ENCODE data around the genes GALNT10 and CNOT8.

- PRO-cap, 7 experiments = no peak in any of the 7 experiments
Observed at GRCh38 chr5:151106830-151107638, 26.2 kb upstream of the TNIP1 start.

GRCh38 chr5:151133008-151133744, 24.4 kb downstream of the ANXA6 start:
- PRO-cap, 7 experiments = no peak in any of the 7 experiments

DNA sequence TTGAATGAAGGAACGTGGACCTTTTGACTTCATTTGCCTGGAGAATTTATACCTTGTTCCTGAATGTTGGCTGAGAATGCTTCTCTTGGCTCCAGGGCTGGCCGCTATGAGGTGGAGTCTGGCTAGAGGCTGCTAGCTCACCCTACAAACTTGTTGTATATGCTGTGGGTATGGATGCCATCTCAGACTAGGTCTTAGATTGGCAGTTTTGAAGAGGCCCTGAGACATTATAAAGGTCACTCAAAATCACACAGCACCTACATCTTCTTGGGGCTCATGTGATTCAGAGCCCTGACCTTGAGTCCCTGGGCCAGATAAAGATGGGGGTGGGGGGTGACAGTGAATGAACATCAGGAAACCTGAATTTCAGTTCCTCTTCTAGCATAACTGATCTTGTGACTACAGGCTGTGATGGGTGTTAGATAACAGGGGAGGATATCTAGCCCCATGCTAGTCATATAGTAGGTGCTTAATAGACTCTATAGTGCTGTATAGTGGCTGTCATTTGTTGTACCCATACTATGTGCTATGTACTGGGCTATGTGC, 2.8 kb downstream of the GM2A start:
- PRO-cap, 7 experiments = no peak in any of the 7 experiments

DNA sequence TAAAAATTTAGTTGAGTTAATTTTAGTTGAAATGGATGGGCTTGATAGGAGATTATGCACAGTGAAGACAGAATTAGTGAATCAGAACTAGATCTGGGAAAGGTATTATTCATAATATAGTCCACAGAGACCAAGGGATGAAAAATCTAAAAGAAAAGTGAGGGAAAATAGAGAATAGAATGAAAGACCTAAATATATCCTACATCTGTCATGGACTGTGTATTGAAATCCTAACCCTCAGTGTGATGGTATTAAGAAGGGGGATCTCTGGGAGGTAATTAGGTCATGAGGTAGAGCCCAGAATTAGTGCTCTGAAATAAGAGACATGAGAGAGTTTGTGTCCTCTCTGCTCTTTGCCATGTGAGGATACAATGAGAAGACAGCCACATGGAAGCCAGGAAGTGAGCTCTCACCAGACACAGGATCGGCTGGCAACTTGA, 13.0 kb upstream of the SLC36A1 start:
- PRO-cap, 7 experiments = no peak in any of the 7 experiments

DNA sequence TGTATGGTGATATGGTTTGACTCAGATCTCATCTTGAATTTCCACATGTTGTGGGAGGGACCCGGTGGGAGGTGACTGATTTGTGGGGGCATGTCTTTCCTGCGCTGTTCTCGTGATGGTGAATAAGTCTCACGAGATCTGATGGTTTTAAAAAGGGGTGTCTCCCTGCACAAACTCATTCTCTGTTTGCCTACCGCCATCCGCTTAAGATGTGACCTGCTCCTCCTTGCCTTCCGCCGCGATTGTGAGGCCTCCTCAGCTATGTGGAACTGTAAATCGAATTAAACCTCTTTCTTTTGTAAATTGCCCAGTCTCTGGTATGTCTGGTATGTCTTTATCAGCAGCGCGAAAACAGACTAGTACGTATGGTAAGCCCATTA, 48.6 kb downstream of the SLC36A1 start:
- PRO-cap, 7 experiments = no peak in any of the 7 experiments

GRCh38 chr5:151595073-151595723, 4.1 kb upstream of the FAT2 start:
- PRO-cap, 7 experiments = no peak in any of the 7 experiments

- PRO-cap, 7 experiments = no peak in any of the 7 experiments
Observed at GRCh38 chr5:151678016-151678668, 8.6 kb downstream of the SPARC start.

DNA sequence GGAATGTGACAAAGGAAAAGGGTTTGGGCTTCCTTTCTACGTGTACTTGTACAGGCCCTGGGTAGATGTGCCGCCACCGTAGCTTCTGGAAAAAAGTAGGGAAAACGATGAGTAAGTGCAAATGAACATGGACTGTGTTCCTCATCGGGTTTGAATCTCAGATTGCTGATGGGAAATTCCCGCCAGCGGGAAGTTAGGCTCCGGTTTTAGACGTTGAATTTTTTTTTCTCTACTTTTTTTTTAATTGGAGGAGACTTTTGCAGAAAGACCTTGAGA, 1.1 kb downstream of the G3BP1 start:
- PRO-cap, 7 experiments = no peak in any of the 7 experiments

DNA sequence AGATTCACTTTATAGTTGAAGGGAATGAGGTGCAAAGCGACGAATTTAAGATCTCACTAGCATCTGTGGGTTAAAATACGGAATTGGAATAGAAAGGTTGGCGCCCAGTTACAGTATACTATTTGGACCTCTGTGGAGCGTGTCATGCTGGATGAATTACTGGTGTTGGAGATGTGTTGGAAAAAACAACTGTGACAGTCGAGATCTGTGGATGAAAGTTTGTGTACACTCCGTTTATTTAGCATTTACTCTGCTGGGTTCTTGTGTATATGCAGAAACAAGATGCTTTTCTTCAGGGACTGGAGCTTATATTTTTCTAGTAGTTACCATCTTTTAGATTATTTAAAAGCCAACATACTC, 1.4 kb downstream of the G3BP1 start:
- PRO-cap, 7 experiments = no peak in any of the 7 experiments

GRCh38 chr5:151815419-151816362, 43.9 kb downstream of the G3BP1 start:
- PRO-cap, 7 experiments = no peak in any of the 7 experiments

DNA sequence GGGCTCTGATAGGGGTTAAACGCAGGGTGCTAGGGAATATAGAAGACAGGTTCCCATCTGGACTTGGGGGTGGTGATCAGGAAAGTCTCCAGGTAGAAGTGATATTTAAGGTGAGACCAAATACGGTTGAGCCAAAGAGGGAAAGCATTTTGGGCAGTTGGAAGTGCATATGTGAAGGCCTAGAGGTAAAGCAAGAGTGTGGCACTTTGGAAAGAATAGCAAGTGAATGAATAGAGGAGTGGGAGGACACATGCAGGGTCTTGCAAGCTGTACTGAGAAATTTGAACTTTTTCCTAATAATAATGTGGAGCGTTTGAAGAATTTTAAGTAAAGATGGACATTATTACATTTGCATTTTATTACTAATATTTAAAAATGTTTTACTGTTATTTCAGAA, 59.4 kb downstream of the GLRA1 start:
- PRO-cap, 7 experiments = no peak in any of the 7 experiments

GRCh38 chr5:153516309-153517001, 26.0 kb downstream of the GRIA1 start:
- PRO-cap, 7 experiments = no peak in any of the 7 experiments

- PRO-cap, 7 experiments = no peak in any of the 7 experiments
Observed at GRCh38 chr5:153682868-153683203, 192.4 kb downstream of the GRIA1 start.

DNA sequence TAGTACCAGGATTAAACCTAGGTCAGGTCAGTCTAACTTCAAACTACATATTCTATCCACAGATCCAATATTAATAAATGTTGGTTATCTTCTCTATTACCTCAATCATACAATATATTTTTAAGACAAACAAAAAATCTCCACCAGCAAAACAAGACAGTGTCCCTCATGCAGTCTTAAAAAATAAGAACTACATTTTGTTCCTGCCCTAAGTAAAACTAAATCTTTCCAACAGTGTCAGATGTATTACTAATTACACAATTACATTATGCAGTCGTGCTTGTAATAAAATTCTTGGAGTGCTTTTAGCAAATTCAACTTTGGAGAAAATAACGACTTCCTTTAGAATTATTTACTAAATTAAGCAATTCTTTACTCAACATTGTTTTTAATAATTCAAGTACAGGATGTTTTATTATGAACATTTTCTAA, 138.1 kb downstream of the FAM114A2 start:
- PRO-cap, 7 experiments = no peak in any of the 7 experiments

DNA sequence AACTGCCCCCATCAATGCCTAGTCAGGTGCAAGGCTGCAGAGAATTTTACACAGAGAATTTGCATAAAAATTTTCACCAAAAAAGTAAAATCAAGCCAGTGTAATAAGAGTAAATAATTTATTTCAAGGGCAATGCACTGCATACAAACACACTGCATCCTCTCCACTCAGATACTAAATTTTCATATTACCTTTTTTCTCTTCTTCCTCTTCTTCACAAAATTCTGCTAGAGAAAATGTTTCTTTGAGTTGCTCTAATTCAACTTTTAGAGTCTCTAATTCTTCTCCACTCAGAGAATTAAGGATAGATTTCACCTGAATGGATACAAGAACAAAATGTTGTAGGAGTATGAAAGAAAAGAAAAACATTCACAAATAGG, 12.5 kb downstream of the FAM114A2 start:
- PRO-cap, 7 experiments = no peak in any of the 7 experiments

GRCh38 chr5:154190257-154191481, at the start of gene GALNT10:
Gene GALNT10, plus strand, starts transcription at chr5:154190733.
- PRO-cap, 7 experiments = peak in 7 of 7 experiments; most common plus-strand start chr5:154190733 (in 7); most common minus-strand start chr5:154190413 (in 7)

- PRO-cap, 7 experiments = peak in 7 of 7 experiments; most common plus-strand start chr5:154447108 (in 1); most common minus-strand start chr5:154446923 (in 5)
Observed at GRCh38 chr5:154446239-154447264, 755 bp downstream of the SAP30L start.

DNA sequence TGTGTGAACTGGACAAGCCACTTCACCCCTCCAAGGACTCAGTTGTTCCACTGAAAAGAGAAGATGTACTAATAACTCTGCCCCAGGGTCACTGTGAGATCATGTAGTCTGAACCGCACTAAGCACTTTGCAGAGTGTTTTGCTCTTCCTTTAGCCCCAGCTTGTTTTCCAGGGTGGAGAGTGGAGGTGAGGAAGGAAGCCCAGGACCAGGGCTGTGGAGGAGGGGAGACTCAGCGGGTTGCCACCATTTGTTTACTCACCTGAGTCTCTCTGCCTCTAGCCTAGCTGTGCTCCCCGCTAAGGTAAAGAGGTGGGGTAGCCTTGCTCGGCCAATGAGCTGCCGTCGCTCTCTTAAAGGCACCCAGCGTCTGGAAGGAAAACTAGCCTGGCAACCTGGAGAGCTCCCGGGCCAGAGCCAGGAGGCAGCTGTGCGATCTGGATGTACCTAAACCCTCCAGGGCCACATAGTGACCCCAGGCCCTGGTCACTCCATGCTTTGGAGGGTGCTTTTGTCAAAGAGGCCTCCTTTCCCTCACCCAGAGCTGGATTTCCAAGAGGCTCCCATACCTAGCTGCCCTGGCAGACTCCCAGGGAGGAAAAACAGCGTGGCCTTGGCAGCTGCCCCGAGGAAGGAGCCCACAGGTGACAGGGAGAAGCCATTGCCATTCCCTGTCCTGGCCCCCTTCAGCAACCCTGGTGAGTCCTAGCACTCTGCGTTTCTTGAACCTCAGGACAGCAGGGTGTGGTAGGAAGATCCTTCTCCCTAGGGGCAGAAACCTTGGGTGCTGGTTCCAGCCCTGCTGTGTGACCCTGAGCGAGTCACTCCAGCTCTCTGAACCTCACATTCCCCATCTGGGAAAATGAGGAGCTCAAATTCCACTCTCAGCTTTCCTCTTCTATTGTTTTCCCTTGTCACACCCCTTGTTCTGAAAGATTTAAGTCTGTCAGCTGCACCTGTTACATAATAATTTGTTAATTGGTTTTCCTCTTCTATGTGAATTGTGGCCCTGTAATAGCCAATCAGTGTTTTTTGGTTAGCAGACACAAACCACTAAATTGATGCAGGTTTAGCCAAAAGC, 42.4 kb upstream of the LARP1 start:
- PRO-cap, 7 experiments = no peak in any of the 7 experiments

DNA sequence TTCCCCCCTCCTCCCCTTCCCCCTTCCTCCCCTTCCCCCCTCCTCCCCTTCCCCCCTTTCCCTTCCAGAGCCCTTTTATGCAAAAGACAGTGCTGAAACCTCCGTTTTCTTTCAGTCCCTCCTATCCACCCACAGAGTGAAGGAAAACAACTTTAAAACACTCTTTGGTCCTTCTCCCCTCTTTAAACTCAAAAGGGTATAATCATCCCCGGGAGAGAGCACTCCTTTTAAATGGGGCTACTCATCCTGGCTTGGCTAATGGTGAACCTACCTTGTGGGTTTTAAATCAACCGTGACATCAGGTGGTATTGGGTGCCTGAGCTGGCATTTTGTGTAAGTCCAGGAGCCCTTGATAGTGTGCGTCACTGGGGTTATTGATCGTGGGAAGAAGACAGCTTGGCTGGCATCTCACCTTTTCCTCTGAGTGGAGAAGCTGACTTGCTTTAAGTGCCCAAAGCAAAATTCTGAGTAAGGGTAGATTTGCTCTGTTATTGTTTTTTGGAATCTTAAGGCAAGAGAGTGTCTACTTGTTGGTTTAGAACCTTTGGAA, 2.8 kb downstream of the LARP1 start:
- PRO-cap, 7 experiments = peak in 4 of 7 experiments; most common plus-strand start position 362 of the sequence (in 2); most common minus-strand start position 257 of the sequence (in 4)

DNA sequence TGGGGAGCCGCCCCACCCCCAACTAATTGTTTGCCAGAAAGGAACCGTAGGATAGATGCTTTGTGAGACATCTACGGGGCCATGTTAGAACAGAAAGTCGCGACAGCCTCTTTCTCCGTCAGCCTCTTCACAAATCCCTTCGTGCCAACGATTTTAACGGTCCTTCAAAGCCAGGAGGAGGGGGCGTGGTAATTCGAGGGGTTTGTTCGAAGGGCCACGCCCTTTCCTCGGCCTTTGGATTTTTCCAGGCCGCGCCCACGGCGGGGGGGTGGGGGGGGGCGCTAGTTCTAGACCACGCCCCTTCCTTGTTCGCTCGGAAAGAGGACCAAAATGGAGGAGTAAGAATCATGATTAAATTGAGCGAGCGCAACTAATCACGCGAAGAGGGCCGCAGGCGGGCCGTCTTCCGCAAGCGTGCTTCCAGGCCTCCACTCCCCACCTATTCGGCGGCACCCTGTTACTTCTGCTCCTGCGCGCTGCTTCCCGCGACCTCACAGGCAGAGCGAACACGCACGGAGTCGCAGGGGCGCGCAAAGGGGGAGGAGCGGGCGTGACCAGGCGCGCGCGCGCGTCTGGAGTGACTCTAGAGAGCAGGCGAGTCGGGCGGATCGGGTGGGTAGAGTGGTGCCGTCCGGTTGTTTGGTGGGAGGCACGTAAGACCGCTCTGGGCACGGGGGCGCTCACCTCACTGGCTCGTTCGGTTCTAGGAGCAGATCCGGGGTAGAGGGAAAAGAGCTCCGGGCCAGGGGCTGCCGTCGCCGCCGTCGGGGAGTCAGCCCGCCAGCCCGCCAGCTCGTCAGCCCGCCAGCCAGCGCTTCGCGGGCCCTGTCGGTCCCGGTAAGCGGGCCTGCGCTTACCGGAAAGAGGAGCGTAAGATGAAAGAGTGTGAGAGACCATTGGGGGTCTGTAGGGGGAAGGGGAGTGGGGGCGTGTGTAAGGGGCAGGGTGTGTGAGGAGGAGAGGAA, at the start of gene CNOT8:
CNOT8 (plus strand) TSS at position 696 of the 965 bp plus-strand sequence.
- PRO-cap, 7 experiments = peak in 7 of 7 experiments; most common plus-strand start position 586 of the sequence (in 7); most common minus-strand start position 138 of the sequence (in 4)

All from T-cell (primary cell).